Skeletal muscle tissue (tissue), 7 donors: Measurements from ENCODE around the genes CHST14, TYRO3 and JMJD7.

DNA sequence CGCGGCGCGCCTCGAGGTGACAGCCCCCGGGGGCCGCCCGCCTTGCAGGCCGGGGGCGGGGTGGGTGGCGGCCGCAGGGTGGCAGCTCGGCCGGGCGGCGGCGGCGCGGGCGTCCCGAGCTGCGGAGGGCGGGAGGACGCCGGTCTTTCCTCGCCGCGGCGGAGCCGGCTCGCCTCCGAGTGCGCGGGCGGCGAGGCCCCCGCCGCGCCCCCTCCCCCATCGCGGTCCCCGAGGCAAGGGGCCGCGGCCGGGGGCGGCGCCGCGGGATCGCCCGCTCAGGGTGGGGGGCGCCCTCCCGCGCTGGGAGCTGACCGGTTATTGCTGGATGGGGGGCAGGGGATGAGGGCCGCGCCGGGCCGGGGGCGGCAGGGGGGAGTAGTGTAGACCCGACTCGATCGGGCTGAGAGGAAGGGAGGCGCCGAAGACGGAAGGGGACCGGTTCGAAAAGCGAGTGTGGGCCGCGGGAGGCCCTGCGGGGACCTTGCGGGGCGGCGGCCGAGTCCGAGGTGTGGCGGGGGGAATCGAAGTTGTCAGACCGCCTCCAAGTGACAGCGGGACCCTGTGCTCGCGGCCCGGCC lies 856 bp downstream of the BAHD1 start:
- PRO-cap, 3 experiments = peak in 1 of 3 experiments; most common plus-strand start position 383 of the sequence (in 1); most common minus-strand start position 181 of the sequence (in 1)
- RAMPAGE, long total RNA = no peak
- RRBS, 2 experiments = 1 to 2% methylated on average over 49 to 58 of the region's 84 CpGs

DNA sequence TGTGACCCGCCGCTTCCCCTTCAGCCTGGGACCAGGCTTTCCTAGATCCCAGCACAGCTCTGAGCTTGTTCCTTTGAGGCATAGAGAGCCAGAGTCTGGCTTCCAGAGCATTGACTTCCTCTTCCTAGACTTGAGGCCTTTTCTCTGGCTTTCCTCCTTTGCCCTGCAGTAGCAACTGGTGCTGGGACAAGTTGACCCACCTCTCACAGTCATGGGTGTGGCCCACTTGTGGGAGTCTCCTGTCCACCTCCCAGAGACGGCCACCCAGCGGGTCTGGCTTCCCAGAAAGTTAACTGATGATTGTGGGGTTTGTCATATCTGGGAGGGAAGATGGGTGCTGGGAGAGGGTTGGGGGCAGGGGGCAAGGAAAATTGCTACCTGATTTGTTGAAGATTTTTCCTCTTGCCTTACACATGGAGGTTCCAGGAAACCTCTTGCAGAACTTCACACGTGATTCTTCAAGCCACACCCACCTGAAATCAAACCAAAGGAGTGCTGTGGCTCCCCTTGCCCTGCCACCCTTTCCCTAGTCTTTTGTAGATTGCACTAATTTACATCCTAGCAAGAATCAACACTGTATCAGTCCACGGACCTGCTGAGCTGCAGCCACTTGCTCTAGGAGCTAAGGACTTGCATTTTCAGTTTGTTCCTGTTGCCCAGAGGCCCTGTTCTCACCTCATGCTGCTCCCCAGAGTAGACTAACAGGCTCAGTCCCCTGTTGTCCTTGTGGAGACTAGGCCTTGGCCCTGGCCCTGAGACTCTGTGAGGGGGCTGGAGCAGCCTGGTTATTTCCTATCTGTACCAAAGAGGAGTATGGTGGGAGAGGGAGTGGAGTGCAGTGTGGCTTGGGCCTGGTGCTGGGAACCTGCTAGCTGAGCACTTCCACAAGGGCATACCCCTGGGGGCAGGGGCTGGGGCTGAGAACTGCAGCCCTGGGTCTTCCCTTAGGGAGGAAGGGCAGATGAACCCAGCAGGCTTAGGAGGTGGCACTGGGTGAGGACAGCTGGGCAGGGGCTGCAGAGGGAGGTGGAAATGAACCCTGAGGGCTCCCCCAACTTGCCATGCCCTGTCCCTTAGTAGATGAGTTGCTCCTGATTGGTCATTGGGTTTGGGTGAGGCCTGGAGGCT lies 3.9 kb upstream of the CHST14 start:
- PRO-cap, 3 experiments = no peak in any of the 3 experiments
- RAMPAGE, long total RNA = no peak
- RRBS, 2 experiments = no CpG with 5 or more reads among the region's 6 CpGs

DNA sequence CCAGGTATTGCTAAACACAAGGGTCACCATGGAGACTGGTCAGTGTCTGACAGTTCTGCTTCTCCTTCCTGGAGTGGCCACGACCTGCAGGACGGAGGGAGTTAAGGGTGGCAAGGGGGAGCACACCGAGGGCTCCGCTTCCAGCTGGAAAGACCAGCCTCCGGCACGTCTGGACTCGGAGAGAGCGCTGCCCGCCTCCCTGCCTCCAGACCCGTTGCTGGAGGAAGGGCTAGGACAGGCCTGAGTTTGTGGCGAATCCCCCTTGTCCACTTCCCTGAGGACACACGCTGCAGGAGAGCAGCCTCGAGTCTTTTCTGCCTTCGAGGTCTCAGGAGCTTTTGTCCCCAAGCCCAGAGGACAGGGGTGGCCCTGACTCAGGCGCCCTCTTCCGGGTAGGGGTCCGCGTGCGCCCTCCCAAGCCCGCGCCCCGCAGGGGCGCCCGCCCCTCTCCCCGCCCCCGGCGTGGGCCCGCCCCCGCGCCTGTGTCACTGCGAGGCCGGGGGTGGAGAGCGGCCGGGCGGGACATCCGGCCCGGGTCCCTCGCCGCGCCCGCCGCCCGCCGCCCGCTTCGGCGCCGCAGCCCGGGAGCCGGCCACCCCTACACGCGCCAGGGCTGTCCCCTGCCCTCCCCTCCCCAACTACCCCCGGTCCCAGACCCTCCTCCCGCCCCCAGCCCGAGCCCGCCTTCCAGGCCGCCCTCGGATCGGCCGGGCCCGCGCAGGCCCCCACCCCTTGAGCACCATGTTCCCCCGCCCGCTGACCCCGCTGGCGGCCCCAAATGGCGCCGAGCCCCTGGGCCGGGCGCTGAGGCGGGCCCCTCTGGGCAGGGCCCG lies at the start of gene CHST14:
Gene CHST14 (plus strand): TSS at position 512 of the 833 bp plus-strand sequence.
- PRO-cap, 3 experiments = peak in 3 of 3 experiments; most common plus-strand start position 536 of the sequence (in 3); most common minus-strand start position 441 of the sequence (in 3)
- RAMPAGE, long total RNA = no peak
- RRBS, 2 experiments = 2 to 3% methylated on average over 43 to 47 of the region's 72 CpGs

DNA sequence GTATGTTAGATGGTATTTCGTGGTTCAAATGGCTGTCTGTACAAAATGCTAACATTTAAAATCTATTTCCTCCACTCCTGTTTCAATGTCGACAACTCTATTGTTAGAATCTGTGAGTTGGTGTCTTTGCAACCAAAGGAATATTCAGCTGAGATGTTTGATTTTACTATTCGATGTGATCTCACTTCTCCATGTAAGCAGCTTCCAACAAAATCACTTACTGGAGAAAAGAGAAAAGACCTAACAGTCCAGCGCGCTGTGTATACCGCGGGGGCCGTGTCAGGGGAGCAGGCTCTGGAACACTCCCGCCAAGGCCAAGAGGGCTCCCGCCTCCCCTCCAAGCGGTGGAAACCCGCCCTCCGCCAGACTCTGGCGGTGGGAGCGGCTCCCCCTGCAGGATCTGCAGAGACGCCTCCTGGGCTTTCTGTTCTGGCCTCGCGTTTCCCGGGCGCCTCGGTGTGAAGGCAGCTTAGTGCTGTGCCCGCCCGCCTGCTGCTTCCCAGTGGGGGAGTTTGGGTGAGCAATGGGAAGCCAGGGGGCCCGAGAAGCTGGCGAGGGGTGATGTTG lies 36.1 kb downstream of the CHST14 start:
- PRO-cap, 3 experiments = no peak in any of the 3 experiments
- RAMPAGE, long total RNA = no peak
- RRBS, 2 experiments = 1 to 2% methylated on average over 5 of the region's 25 CpGs

- PRO-cap, 3 experiments = no peak in any of the 3 experiments
- RAMPAGE, long total RNA = no peak
- RRBS, 2 experiments = 59 to 66% methylated on average over 5 to 7 of the region's 34 CpGs
Measured at GRCh38 chr15:40767737-40768487, 1.9 kb upstream of the C15orf62 start.

DNA sequence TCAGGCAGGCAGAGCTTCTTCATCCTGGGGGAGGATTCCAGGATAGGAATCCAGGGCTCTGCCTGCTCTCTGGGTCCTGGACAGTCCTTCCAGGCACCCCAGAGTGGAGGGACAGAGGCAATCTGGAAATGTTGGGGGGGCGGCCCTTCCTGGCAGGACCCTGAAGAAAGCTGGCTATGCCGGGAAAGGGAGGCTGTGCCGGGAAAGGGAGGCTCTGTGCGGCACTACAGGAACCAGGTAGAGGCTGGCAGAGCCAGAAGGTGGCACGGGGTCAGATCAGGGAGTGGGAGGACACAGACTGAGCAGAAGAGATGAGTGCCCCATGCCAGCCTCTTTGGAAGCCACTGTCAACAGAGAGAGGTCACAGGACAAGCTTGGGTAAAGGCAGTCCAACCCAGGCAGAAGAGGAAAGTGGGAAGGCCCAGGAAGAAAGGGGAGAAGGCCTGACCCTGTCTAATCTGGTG lies 1.4 kb downstream of the C15orf62 start:
- PRO-cap, 3 experiments = no peak in any of the 3 experiments
- RAMPAGE, long total RNA = no peak
- RRBS, 2 experiments = no CpG with 5 or more reads among the region's 5 CpGs

DNA sequence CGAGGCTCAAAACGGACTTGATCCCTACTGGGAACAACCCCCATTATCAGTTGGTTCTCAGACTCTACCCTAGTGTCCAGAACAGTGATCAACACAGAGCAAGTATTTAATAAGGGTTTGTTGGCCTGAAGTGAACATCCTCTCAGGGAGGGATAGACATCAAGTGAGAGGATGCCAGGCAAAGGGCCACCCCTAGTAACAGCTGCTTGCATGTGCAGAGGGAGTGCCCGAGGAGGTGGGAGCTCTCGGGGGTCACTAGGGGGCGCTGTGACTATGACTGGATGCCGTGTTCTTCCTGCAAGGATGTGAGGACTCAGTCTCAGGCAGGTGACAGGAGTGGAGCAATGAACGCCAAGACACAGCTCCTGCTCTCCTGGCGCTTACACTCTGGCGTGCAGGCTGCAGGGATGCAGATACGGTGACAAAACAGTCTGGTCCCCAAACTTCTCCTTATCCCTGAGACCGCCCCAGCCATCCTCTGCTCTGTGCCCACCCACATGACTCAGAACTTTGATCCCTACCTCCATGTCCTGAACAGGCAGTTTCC lies 14.9 kb downstream of the RHOV start:
- PRO-cap, 3 experiments = no peak in any of the 3 experiments
- RAMPAGE, long total RNA = no peak
- RRBS, 2 experiments = no CpG with 5 or more reads among the region's 11 CpGs

GRCh38 chr15:40871721-40872308 lies 2.2 kb downstream of the RHOV start:
- PRO-cap, 3 experiments = no peak in any of the 3 experiments
- RAMPAGE, long total RNA = no peak
- RRBS, 2 experiments = no CpG with 5 or more reads among the region's 9 CpGs

DNA sequence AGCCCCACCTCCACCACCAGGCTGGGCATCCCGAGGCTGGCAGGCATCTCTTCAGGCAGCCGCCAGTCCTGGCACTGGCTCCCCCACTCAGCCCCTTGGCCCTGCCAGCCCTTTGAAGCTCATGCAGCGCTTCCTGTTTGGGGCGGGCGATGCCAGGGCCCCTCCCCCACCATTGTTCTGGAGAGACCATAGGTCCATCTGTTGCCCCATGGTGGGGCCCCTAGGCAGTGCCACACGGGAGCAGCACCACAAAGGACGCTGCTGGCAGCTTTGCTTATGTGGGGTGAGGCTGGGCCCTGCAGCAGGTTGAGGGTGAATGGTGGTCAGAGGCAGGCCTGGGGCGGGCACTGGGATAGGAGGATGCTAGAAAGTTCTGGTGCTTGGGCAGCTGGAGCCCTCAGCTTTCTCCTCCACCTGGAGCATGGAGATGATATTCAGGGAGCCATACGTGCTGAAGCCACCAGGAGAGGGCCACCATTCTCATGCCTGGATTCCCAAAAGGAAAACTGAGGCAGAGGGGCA lies 13.2 kb downstream of the VPS18 start:
- PRO-cap, 3 experiments = peak in 3 of 3 experiments; most common minus-strand start position 76 of the sequence (in 3)
- RAMPAGE, long total RNA = no peak
- RRBS, 2 experiments = no CpG with 5 or more reads among the region's 9 CpGs

DNA sequence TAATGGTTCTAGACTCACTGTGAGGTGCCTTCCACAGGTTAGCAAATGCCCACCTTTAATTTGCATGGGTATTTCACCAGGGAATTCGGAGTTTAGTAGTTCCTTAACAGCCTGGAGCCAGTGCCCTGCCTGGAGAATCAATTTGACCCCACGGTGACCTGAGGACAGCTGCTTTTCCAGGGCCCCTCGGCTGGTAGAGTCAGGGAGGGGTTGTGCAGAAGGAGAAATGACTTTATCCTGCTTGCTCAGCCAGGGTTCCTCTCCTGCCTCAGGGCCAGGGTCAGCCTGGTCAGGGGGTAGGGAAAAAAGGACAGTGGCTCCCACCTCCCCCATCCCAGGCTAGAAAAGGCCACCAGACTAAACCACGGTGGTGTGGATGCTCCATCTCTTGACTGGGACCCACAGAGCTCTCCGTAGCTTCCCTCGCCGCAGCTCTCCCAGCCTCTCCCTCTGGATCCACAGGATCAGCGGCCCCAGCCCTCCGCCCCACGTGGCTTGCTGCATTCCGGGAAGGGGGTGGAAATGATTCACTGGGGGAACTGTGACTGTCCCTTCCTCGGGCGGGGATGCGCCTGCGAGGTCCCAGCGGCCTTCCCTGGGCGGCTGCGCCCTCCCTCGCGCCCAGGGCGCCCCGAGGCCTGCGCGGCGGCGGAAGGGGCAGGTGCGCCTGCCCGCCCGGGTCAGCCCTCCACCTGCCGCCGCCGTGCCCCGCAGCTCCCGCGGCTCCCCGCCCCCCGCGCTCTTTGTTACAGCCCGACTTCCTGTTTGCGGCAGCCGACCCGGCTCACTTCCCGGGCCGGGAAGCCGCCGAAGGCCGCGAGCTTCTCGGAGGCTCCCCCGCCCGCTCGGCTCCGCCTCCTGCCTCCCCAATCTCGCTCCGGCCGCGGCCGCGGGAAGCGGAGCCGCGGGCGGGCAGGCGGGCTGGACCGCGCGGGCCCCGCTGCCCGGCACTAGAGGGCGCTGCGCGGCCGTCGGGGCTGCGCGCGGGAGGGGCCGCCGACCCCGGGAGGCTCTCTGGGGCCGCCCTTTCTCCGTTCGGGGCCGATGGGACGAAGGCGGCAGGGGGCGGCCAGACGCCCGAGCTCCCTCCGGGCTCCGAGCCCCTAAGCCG lies 11.8 kb upstream of the CHAC1 start:
- PRO-cap, 3 experiments = peak in 3 of 3 experiments; most common plus-strand start position 548 of the sequence (in 2); most common minus-strand start position 803 of the sequence (in 2)
- RAMPAGE, long total RNA = no peak
- RRBS, 2 experiments = 2 to 3% methylated on average over 52 of the region's 92 CpGs

GRCh38 chr15:41116753-41116907 lies 550 bp upstream of the INO80 start:
- PRO-cap, 3 experiments = no peak in any of the 3 experiments
- RAMPAGE, long total RNA = no peak
- RRBS, 2 experiments = no CpG with 5 or more reads among the region's 3 CpGs

DNA sequence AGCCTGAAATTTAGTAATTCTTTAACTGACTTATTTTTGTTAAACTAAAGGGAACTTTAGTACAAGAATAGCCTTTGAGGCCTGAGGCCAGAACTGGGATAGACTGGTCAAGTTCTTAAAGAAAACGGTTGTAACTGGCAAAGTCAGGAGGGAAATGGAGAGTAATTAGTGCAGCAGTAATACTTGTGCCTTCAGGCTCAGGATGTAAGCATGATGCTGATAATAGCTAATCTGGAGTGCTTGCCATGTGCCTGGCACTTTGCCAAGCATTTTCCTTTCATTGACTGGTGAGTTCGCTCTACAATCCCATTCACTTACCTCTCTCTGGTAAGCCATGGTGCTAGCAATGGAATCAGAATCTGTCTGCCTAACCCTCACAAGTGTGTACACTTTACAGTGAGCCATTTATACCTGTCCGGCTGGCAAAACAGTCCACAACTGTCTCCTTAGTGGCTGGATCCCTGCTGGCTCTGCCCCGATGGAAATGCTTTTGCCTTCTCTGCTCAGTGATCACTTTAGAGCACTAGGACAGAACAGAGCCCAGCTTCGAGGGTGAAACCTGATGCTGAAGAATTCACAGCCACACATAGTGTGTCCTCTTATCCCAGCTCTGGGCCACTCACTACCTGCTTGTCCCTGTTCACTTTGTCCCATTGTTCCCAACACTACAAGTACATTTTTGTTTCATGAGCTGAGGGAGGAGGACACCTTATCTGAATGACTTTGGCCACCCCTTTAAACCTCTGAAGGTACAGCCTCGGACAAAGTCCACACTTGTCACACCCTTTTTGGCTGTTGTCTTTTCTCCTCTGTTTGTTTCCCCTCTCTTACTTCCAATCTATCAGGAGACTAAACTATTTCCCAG lies 10.3 kb downstream of the CHP1 start:
- PRO-cap, 3 experiments = no peak in any of the 3 experiments
- RAMPAGE, long total RNA = no peak
- RRBS, 2 experiments = no CpG with 5 or more reads among the region's 6 CpGs

GRCh38 chr15:41557620-41558383 lies 1.2 kb upstream of the TYRO3 start:
- PRO-cap, 3 experiments = no peak in any of the 3 experiments
- RAMPAGE, long total RNA = no peak
- RRBS, 2 experiments = no CpG with 5 or more reads among the region's 7 CpGs

GRCh38 chr15:41558398-41559417 lies at the start of gene TYRO3:
Gene TYRO3, plus strand, starts transcription at chr15:41559212.
- PRO-cap, 3 experiments = peak in 3 of 3 experiments; most common plus-strand start chr15:41559022 (in 3); most common minus-strand start chr15:41559081 (in 1)
- RAMPAGE, long total RNA = no peak
- RRBS, 2 experiments = 3% methylated on average over 54 to 65 of the region's 107 CpGs

DNA sequence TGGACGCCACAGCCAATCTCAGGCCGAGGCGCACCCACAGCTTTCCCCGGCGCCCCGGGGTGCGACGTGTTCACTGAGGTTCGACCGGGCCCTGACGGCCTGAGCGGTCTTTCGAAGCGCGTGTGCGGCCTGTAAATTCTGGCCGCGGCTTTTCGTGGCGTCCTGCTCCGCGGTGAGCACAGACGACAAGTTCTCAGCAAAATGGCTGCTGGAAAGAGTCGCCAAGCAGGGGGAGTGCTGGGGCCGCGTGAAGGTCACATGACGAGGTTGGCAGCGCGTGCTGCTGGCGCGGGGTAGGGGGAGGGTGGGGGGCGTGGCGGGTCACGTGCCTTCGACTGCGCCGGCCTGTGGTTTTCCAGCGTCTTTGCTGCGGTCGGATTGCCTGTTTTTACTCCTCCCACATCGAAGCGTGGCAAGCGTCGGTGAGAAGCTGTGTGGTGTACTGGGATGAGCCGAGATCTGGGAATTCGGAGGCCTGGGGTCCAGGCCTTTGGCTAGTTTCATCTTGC lies 62.8 kb downstream of the TYRO3 start:
- PRO-cap, 3 experiments = peak in 2 of 3 experiments; most common plus-strand start position 67 of the sequence (in 1); most common minus-strand start position 198 of the sequence (in 2)
- RAMPAGE, long total RNA = no peak
- RRBS, 2 experiments = no CpG with 5 or more reads among the region's 46 CpGs

GRCh38 chr15:41766992-41768031 lies 7.0 kb upstream of the MAPKBP1 start:
- PRO-cap, 3 experiments = no peak in any of the 3 experiments
- RAMPAGE, long total RNA = no peak
- RRBS, 2 experiments = no CpG with 5 or more reads among the region's 4 CpGs

DNA sequence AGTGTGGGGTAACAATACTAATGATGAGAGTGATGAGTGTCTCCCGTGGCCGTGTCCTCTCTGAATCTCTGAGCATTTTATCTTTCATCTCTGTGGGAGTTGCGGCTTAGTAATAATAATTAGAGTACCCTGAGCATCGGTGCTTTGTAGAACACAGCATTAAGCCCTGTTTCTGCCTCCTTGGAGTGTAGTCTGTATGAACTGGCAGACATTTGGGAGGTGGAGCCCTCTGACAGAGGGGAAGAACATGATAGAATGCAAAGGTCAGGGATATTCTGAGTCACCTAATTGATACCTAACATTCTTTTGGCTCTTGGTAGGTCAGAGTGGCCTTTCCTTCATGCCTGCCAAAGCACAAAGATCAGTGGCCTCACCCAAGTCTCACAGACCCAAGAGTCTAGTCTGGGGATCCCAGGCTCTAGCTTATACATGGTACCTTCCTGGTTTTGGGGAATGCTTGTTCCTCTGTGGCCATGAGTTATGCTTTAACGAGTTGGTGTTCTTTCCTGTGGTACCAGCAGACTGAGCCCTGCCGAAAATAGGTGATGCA lies 24.9 kb downstream of the MAPKBP1 start:
- PRO-cap, 3 experiments = no peak in any of the 3 experiments
- RAMPAGE, long total RNA = no peak
- RRBS, 2 experiments = no CpG with 5 or more reads among the region's 6 CpGs

DNA sequence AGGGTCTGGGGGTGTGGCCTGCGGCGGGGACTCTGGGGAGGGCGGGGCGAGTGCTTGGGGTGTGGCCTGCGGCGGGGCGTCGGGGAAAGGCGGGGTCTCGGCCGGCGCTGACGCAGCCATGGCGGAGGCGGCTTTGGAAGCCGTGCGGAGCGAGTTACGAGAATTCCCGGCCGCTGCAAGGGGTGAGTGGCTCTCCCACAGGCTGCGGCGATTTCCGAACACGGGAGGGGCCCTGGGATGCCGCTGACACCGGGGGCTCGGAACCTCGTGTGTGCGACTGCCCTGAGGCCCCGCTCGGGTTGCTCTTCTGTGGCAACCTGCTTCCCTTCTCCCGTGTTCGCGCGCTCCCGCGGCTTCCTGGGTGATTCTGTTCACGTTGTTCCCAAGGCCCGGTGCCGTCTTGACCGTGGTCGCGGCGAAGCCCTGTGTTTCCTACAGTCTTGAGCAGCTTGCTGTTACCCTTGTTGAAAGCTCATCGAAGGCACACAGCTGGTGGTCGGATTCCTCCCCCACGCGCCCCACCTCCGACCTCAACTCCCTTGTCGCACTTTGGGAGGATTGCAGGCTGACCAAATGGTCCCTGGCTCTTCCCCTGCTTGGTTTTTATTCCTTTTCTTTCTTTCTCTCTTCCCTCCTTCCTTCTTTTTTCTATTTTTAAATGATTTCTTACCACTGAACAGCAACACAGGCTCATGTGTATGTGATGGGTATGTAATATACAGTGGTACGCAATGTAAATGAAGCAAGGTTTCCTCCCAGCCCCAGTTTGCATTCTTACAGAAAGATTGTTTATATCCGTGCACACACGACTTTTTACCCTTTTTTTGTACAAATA lies at the start of gene JMJD7:
Gene JMJD7 (plus strand): TSS at position 86 of the 835 bp plus-strand sequence.
- PRO-cap, 3 experiments = peak in 3 of 3 experiments; most common plus-strand start position 86 of the sequence (in 2); most common minus-strand start position 546 of the sequence (in 1)
- RAMPAGE, long total RNA = start-site peak on the plus strand centred at position 95 of the sequence, 101 bp wide, 175 and 51 reads in 2 replicates
- RRBS, 2 experiments = under 1 to 1% methylated on average over 17 to 19 of the region's 54 CpGs

DNA sequence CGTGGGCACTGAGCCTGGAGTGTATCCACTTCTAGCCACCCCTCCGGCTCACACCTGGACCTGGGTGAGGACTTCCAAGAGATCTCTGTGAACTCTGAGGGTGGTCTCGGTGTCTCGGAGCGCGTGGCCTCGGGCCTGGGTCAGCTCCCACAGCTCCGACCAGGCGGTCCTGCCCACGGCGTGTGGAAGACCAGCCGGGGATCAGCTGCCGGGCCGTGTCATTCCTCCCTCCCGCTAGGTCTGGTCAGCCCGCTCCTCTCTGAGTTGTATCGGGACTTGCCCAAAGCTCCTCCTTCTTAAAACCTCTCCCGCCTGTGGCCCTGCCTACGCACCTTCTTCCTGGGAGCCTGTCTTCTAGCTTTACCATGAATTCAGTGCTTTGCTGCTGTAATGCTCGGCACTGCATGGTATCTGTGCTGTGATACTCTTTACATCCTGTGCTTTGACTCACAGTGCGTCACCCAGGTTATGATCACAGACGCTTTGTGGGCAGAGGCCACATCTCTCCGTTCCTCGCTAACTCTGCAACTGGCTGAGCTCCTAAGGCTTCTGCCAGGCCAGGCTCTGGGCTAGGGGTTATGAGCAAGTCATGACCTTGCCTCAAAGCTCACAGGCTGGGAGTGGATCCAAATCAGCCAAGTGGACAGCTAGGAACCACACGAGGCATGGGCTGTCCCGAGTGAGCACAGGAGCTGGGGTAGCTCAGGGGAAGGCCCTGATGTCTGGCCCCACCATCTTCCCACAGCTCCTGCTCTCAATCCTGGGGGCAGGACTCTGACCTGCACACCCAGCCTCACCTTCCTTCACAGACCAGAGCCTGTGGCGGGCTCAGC lies 23.2 kb downstream of the SPTBN5 start:
- PRO-cap, 3 experiments = no peak in any of the 3 experiments
- RAMPAGE, long total RNA = no peak
- RRBS, 2 experiments = no CpG with 5 or more reads among the region's 27 CpGs

- PRO-cap, 3 experiments = no peak in any of the 3 experiments
- RAMPAGE, long total RNA = no peak
- RRBS, 2 experiments = no CpG with 5 or more reads among the region's 40 CpGs
Measured at GRCh38 chr15:41894648-41895967, 1.3 kb upstream of the SPTBN5 start.